Liver (tissue), 9 donors: ENCODE measurements around the genes TFPI2, COL1A2 and CASD1.

DNA sequence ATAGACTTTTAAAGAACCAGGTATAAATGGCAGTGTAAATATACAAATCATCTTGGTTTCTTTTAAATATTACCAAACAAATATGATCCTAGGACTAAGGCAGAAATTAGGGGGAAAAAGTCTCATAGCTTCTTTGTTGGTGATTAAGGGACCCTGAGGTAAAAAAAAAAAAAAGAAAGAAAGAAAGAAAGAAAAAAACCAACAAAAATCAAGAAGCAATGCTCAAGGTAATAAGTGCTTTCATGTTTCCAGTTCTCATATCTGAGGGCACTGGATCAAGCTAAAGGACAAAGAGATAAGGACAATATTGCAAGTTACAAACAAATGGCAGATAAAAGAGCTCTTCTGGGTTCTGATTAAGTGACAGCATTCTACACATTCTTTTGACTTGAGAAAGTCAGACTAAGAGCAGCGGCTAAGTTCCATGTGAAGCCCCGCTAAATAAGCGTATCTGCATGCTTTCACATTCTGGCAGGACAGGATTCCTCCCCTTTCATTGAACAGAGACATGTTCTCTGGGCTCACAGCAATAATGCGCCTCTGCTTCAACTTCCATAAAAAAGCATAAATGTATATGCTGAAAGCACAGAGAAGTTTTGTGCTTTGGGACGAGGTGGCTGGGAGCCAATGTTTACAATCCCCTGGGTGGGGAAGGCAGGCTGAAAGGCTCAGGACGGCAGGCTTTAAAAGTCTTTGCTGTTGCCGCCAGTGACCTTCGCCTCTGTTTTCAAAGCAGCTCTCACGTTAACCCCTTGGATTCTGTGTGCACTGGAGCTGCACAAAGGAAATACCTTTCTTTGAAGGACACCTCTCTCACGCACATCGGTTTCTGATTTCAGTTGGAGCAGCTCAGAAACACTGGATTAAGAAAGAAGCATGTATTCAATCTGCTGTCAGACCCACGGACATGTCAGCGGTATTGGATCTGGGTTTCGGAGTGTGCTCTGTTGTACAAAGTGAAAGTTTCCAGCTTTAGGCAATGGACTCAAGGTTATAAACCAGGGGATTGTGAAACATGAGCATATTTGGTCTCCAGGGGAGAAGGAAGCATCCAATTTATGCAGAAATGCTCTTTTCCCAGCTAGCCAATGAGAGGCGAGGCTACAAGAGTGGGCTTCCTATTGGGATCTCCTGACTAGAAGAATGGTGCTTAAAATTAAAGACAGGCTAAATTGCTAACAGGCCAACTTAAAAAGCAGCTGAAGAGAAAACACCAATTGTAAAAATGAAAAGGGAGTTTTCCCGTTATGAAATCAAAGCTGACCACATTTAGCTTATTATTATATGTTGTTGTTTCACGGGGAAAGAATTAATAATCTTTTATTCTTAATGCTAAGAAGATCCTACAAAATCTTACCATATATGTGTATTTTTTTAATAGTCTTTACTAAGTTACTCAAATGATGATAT, 105.4 kb upstream of the FAM133B start:
- PRO-cap, 5 experiments: peak in 4 of 5 experiments; most common plus-strand start position 690 of the sequence (in 2); most common minus-strand start position 968 of the sequence (in 2)
- RAMPAGE, long total RNA, 2 experiments: no peak in any of the 2 experiments
- RRBS: no CpG with 5 or more reads among the region's 17 CpGs

DNA sequence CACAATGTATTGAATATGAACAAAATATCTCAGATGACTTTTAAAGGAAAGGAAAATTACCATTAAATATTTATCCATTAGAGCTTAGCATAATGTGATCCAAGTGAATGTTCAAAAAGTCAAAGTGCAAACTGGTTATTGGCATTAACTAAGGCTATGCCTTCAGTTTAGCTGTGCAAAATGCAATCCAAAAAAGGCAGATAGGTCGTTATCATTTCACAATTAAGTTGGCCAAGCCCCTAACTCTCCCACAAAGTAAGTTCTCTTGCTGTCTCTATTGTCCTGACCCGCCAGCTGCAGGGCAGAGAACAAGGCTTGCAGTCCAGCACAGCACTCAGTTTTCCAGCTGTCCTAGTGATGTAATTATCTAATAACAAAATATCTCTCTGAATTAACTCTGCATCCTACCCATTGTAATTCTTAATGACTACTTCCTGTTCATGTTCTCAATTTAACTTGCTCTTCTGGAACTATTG, 55.3 kb downstream of the CDK6 start:
- PRO-cap, 5 experiments: peak in 3 of 5 experiments; most common plus-strand start position 304 of the sequence (in 3)
- RAMPAGE, long total RNA, 2 experiments: no peak in any of the 2 experiments
- RRBS: no CpG with 5 or more reads among the region's 2 CpGs

DNA sequence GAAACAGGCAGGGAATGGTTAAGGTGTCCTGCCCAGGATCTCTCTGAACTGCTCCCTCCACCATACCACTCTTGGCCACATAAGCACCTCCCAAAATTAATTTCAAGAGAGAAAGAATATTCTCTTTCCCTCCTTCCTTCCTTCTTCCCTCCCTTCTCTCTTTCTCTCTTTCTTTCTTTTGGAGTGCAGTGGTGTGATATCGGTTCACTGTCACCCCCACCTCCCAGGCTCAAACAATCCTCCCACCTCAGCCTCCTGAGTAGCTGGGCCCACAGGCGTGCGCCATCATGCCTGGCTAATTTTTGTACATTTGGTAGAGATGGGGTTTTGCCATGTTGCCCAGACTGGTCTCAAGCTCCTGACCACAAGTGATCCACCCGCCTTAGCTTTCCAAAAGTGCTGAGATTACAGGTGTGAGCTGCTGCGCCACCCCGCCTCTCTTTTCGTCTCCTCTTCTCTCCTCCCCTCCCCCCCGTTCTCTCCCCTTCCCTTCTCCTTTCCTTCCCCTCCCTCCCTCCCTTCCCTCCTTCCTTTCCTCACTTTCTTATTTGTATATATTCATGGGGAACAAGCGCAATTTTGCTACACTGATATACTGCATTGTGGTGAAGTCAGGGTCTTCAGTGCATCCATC, 34.8 kb downstream of the CDK6 start:
- PRO-cap, 5 experiments: no peak in any of the 5 experiments
- RAMPAGE, long total RNA, 2 experiments: no peak in any of the 2 experiments
- RRBS: no CpG with 5 or more reads among the region's 9 CpGs

- PRO-cap, 5 experiments: no peak in any of the 5 experiments
- RAMPAGE, long total RNA, 2 experiments: no peak in any of the 2 experiments
- RRBS: no CpG with 5 or more reads among the region's 11 CpGs
Observed at GRCh38 chr7:92831977-92832778, 4.2 kb downstream of the CDK6 start.

DNA sequence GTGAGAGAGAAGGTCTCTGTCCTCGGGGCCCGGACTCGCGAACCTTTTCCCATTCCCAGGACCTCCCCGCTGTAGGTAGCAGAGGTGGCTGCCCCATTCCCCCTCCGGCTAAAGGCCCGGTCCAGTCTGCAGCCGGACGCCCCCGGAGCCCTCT, 1.8 kb downstream of the CDK6 start:
- PRO-cap, 5 experiments: no peak in any of the 5 experiments
- RAMPAGE, long total RNA, 2 experiments: no peak in any of the 2 experiments
- RRBS: 1% methylated on average over 4 of the region's 10 CpGs

DNA sequence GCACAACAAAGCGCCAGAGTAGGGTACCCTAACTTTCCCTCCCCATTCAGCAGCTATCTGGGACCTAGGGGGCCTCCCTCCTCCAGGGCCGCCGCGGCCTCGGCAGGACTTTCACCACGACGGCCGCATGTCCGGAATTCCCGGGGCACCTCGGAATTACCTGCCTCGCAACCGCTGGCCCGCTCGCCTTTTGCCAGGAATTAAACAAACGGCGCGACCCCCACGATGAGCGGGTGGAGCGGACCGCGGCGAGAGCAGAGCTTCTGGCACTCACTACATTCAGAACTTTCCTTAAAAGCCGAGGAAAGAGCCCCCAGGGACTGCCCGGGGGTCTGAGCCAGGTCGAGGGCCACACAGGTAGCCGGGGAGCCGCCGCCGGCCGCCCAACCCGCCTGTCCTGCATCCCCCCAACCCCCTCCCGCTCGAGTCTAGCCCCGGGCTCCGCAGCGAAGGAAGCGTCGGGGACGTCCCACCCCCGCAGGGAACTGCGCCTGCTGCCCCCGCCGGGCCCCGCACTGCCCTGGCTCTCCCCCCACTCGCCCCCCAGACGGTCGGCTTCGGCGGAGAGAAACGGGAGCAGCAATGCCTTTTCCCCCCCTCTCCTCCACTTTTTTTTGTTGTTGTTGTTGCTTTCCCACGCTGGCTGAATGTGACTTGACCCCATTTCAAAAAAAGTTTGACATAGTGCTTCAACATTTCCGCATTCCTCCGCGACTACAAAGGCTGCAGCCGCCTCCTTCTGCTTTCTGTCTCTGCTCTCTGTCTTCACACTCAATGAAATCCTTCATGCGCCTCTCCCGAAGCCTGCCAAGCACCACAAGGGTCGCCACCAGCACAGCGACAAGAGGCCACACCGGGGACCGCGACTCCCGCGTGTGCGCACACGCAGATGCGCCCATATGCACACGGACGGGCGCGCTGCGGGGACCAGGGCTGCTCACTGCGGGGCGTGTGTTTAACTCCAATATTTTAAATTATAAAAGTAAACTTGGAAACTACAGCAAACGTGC, 1.2 kb downstream of the CDK6 start:
- PRO-cap, 5 experiments: peak in 4 of 5 experiments; most common plus-strand start position 703 of the sequence (in 3); most common minus-strand start position 424 of the sequence (in 3)
- RAMPAGE, long total RNA, 2 experiments: no peak in any of the 2 experiments
- RRBS: under 1% methylated on average over 15 of the region's 77 CpGs

- PRO-cap, 5 experiments: no peak in any of the 5 experiments
- RAMPAGE, long total RNA, 2 experiments: no peak in any of the 2 experiments
- RRBS: no CpG with 5 or more reads among the region's 5 CpGs
Observed at GRCh38 chr7:93145210-93146527, 2.5 kb downstream of the SAMD9L start.

- PRO-cap, 5 experiments: no peak in any of the 5 experiments
- RAMPAGE, long total RNA, 2 experiments: no peak in any of the 2 experiments
- RRBS: 0% methylated on average over 1 of the region's 16 CpGs
Observed at GRCh38 chr7:93575477-93575845, 937 bp upstream of the CALCR start.

GRCh38 chr7:93890573-93891212, at the start of gene TFPI2:
Gene TFPI2, minus strand, starts transcription at chr7:93890753.
- PRO-cap, 5 experiments: peak in 5 of 5 experiments; most common plus-strand start chr7:93890949 (in 2); most common minus-strand start chr7:93890753 (in 5)
- RAMPAGE, long total RNA, 2 experiments: start-site peak on the minus strand in 1 of 2 experiments, at chr7:93890752-93890758 at its widest, 14 reads per replicate
- RRBS: no CpG with 5 or more reads among the region's 42 CpGs

- PRO-cap, 5 experiments: peak in 1 of 5 experiments; most common plus-strand start chr7:93924253 (in 1); most common minus-strand start chr7:93924202 (in 1)
- RAMPAGE, long total RNA, 2 experiments: no peak in any of the 2 experiments
- RRBS: no CpG with 5 or more reads among the region's 3 CpGs
Observed at GRCh38 chr7:93923966-93924446, 2.5 kb downstream of the GNG11 start.

DNA sequence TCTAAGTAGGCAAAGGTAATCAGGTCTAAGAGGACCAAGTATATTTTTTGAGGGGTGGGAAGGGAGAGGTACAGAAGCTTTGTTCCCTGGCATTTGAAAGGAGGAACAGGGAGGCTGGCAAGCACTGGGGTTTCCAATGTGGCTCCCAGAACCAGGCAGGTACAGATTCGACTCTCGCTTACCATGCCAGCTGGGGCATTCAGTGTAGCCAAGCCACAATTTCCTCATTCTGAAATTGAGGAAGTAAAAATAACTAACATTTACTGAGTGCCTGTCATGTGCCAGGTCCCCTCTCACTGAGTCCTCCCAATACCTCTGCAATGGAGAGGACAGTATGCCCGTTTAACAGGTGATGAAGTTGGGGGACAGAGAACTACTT, 45.9 kb upstream of the BET1 start:
- PRO-cap, 5 experiments: no peak in any of the 5 experiments
- RAMPAGE, long total RNA, 2 experiments: no peak in any of the 2 experiments
- RRBS: no CpG with 5 or more reads among the region's 3 CpGs

DNA sequence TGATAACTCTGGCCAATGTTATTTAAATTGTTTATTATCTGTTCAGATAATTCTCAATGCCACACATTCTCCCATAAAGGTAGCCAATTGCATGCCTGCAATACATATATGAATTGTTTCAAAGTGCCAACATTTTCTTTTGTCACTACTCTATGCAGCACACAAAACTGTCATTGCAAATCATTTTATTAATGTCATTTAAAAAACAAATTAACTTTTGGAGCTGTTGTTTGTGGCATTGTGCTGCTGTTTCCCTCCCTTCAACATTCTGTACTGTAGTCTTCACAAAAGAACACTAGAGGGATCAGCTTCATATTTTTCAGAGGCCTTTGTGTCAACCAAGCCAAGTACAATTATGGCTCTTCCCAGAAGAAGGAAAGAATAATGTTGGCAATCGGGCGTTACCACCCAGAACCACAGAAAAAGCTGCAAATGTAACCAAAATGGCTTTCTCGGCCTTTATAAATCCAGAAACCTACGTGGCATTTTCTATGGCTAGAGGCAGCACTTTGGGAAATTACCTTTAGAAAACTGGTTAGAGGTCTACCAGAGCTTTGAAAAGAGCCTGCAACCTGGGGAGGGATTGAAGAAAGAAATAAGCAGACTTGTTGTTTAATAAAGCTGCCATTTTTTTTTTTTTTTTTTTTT, 98.9 kb upstream of the COL1A2 start:
- PRO-cap, 5 experiments: no peak in any of the 5 experiments
- RAMPAGE, long total RNA, 2 experiments: no peak in any of the 2 experiments
- RRBS: no CpG with 5 or more reads among the region's 4 CpGs

- PRO-cap, 5 experiments: peak in 2 of 5 experiments; most common plus-strand start chr7:94394895 (in 2); most common minus-strand start chr7:94394676 (in 1)
- RAMPAGE, long total RNA, 2 experiments: start-site peak on the plus strand in 2 of 2 experiments, at chr7:94394858-94394919 at its widest, 17 to 624 reads per replicate
- RRBS: 4% methylated on average over 9 of the region's 57 CpGs
Observed at GRCh38 chr7:94393959-94395132, at the start of gene COL1A2. Gene COL1A2, plus strand, starts transcription at chr7:94394895.

DNA sequence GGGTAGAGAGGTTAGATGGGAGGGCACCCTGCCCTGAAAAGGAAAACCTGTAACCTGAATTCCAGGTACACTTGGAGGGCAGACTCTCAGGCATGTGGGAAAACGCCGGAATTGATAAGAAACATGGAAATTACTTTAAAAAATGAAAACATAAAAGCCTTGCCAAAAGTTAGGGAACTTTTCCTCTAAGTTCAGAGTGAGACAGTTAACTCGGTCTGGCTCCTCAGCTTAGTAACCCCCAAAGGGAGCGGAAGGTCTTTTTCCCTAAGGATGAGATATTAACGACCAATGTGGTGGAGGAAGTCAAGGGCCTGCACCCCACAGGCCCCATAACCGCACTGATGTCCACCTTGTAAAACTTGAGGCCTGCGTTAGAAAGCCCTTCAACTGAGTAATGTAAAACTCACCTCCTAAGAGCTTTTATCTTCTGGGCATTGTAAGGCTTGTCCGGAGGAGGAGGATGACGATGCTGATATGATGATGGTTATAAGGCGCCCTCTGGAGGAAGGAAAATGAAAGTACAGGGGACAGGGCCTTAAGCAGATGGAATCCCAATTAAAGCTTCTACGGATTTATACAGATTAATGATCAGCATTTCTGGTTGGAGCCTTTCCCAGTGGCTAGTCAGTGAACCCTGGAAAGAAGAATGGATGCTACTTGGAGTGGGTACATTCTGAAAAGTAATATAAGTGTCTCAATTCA, 589 bp downstream of the COL1A2 start:
- PRO-cap, 5 experiments: peak in 1 of 5 experiments; most common minus-strand start position 396 of the sequence (in 1)
- RAMPAGE, long total RNA, 2 experiments: no peak in any of the 2 experiments
- RRBS: no CpG with 5 or more reads among the region's 11 CpGs

- PRO-cap, 5 experiments: no peak in any of the 5 experiments
- RAMPAGE, long total RNA, 2 experiments: no peak in any of the 2 experiments
- RRBS: no CpG with 5 or more reads among the region's 1 CpG
Observed at GRCh38 chr7:94417559-94417917, 22.8 kb downstream of the COL1A2 start.

- PRO-cap, 5 experiments: no peak in any of the 5 experiments
- RAMPAGE, long total RNA, 2 experiments: no peak in any of the 2 experiments
- RRBS: no CpG with 5 or more reads among the region's 3 CpGs
Observed at GRCh38 chr7:94430062-94430891, 35.6 kb downstream of the COL1A2 start.

- PRO-cap, 5 experiments: peak in 5 of 5 experiments; most common plus-strand start chr7:94509818 (in 2); most common minus-strand start chr7:94509676 (in 1)
- RAMPAGE, long total RNA, 2 experiments: no peak in any of the 2 experiments
- RRBS: under 1% methylated on average over 30 of the region's 53 CpGs
Observed at GRCh38 chr7:94509181-94509949, at the start of gene CASD1. Gene CASD1, plus strand, starts transcription at chr7:94509809.

GRCh38 chr7:94656529-94657448, 856 bp upstream of the SGCE start:
- PRO-cap, 5 experiments: no peak in any of the 5 experiments
- RAMPAGE, long total RNA, 2 experiments: no peak in any of the 2 experiments
- RRBS: no CpG with 5 or more reads among the region's 47 CpGs

- PRO-cap, 5 experiments: no peak in any of the 5 experiments
- RAMPAGE, long total RNA, 2 experiments: no peak in any of the 2 experiments
Observed at GRCh38 chr7:94927646-94928212, 20.3 kb downstream of the PPP1R9A start.

GRCh38 chr7:95004418-95005307, 97.3 kb downstream of the PPP1R9A start:
- PRO-cap, 5 experiments: no peak in any of the 5 experiments
- RAMPAGE, long total RNA, 2 experiments: no peak in any of the 2 experiments
- RRBS: no CpG with 5 or more reads among the region's 8 CpGs